ENCODE data around the gene SPDYE3.

- RRBS, result no CpG with 5 or more reads among the region's 2 CpGs
Observed at GRCh38 chr7:99729467-99729856, 5.5 kb downstream of the CYP3A7 start.

DNA sequence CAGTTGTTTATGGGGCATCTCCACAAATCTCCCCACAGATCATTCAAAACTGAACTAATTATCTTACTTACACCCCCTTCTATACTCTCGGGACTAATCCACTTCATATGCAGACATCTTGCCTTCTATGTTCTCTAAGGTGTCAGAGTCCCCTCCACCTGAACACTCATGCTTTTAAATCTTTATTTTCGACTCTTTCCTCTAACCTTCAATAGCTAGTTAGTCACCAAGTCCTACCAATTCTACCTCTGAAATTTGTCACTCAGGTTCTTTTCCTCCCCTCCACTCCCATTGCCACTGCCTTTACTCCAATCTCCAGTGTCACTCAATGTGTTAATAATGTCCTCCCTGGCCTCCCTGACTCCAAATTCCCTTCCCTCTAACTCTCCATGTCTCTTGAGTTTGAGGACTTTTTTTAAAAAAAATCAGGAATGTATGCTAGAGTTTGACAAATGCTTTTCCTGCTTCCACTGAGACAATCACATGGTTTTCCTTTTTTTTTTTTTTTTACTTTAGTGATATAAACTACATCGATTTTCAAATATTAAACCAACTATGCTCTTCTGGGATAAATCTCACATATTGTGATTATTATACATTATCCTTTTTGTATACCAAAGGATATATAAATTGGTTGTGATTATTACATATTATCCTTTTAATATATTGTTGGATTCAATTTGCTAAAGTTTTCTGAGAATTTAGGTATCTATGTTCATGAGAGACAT is 16.8 kb upstream of the OR2AE1 start:
- RRBS, result no CpG with 5 or more reads among the region's 3 CpGs

DNA sequence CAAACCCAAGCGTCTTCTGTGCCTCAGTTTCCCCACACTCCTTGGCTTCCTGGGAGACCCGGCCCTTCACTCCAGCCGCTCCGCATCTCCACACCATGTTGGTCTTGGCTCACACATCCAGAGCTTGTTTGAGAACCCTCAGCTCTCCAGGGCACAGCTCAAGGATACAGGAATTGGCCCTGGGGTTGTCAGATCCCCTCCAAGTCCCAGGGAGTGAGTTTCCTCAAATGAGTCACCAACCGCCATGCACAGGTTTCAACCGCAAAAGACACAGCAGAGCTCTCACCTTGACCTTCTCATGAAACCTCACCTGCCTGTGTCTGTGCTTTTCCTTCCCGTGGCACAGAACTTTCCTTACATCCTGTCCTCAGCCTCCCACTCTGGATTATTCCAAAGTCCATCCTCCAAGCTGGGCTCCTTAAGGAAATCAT is 20.6 kb downstream of the AZGP1 start:
- RRBS, result 83% methylated on average over 2 of the region's 7 CpGs

- RRBS, result no CpG with 5 or more reads among the region's 7 CpGs
Observed at GRCh38 chr7:100075016-100075515, 6.5 kb downstream of the ZNF3 start.

DNA sequence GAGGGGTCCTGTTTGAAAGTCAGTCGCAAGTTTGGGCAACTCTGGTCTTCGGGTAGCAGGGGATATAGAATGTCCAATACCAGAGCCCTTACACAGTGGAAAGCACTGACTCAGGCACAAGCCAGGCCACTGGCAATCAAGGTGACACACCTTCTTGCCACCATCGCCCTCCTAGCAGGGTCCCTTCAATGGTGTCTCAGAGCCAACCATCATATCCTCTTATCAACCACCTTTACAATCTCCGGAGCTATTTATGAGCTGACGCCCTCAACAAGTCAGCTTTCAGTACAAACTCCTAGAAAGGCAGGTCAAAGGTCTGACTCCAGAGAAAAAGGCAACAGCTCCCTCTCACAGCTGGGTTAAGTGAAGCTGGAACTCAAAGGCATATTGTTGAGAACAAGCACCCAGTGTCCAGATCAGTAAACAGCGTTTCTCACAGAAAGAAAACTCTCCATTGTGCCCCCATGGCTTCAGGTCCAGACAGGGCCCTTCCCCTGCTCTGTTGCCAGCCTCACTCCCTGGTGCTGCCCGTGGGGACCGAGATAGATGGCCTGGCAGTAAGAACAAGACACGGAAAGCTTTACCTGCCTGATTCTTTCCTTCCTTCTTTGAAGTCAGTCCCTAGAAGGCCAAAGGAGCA is 2.5 kb downstream of the ZNF3 start:
- RRBS, result no CpG with 5 or more reads among the region's 9 CpGs

DNA sequence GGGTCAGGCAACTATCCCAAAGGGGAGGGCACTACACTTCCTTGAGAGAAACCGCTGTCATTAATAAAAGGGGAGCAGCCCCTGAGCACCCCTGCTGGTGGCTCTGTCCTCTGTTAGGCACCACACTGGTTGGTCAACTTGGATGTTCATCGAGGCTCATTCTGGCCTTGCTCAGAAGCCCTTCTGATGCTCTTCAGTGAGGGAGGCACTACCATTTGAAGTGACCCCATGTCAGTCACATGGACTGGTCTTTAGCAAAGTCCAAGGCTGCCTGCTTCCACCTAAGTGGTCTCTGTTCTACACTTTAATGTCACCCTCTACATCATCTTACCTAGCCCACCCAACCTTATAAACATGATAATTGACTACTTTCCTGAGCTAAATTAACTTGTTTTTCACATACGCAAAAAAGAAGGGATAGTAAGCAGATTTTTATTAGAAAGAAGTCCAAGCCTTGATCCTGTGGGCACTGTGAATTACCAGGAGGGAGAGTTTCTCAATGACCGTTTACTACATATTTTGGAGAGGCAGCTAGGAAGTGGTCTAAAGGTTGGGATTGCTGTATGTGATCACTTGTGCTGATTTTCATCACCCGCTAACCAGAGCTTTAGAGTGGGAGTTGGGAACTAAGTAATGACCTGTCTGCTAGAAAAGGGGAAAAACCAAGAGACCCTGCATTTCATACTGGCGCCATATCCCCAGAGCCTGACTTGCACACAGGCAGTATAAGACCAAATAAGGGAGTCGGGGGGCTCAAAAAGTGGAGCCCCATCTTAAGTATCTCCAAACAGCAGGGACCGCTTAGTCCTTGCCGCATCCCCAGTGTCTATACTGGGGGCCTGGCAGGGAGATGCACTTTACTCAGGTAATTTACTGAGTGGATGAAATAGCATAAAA is 3.3 kb downstream of the COPS6 start:
- RRBS, result no CpG with 5 or more reads among the region's 9 CpGs

- RRBS, result 92% methylated on average over 5 of the region's 24 CpGs
Observed at GRCh38 chr7:100121990-100123114, 2.9 kb downstream of the CNPY4 start.

DNA sequence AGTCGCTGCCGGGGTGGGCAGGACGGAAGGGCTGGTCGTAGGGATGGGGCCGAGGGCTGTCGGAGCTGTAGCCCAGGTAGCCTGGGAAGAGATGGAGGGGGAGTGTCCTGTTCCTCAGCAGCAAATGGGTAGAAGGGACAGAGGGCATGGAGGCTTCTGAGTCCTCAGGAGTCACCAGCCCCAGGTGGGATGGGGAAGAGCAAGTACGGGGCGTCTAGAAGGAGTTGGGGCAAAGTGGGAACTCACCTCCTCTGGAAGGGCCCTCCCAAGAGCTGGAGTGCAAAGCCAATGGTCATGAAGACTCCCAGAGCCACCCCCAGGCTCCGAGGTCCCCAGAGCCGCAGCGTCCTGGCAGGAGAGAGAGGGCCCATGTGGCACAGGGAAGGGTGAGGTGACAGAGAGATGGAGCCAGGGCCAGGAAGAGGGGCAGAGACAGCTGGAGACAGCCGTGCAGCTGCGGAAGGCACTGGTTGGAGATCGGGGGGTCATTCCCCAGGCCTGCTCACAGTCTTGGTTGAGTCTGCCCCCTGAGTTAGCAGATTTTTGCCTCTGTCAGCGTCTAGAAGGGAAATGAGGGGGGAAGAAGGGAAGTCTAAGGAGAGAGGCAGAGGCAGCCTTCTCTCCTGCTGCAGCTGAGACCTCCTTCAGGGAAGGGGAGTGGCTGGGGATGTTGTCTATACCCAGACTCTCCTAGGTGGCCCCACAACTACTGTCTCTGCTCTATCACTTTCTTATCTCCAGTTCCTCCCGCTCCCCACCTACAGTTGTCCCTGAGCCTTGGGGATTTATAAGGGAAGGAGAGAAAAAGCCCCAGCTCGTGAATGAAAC is 1.5 kb downstream of the GAL3ST4 start:
- RRBS, result 60% methylated on average over 1 of the region's 17 CpGs

- RRBS, result no CpG with 5 or more reads among the region's 5 CpGs
Observed at GRCh38 chr7:100307548-100307798, at the start of gene SPDYE3. Gene SPDYE3 (plus strand): TSS chr7:100307702.

DNA sequence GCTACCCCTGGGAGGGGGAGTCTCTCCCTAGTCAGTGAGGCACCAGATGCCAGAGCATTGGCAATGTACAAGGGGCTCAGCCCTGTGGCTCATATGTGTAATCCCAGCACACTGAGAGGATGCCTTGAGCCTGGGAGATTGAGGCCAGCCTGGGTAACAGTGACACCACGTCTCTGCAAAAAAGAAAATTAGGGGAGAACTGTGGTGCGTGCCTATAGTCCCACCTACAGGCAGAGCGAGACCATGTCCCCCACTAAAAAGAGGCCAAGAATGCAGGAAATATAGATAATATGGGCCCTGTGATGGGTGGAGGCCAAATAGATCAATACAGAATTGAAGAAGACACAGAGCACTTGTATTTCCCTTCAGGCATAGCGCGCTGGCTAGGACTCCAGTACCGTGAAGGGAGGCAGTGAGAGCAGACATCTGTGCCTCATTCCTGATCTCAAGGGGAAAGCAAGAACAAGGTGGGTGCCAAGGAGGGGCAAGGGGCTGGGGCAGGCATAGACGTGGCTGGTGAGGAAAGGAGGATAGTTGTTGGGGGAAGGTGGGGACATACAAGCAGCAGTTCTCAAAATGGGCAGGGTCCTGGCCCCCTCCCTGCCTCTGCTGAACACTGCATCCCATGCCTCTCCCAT is 3.0 kb upstream of the PILRB start:
- RRBS, result no CpG with 5 or more reads among the region's 7 CpGs

DNA sequence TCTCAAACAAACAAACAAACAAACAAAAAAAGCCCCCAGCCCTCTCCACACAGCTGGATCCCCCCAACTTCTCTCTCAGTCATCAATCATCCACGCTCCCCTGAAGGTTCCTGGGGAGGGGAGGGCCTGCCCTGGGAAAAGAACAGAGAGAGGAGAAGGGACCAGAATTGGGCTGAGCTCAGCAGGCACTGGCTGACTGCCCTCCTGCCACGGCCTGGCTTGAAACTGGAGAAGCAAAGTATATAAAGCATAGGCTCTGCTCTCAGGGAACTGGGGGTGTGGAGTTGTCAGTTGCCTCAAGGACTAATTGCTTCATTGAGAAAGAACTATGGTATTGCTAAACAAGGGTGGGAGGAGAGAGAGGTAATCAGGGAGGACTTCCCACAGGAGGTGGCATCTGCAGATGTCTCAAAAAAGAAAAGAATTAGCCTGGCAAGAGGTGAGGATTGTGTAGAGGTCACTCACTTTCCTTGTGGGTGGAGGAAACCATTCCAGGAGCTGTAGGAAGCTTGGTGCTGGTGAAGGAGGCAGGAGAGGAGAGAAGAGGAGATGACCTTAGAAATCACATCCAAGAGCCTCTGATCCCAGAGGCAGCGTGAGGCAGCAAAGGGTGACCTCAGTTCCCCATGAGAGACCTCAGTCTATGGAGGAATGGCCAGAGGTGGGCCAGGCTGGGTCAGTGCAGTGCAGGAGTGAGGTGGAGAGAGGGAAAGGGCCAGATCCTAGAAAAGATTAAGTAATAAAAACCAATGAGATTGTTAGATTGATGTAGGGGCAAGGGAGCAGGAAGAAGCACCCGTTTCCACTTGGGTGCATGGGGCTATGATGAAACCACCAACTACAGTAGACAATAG is 2.3 kb downstream of the PILRB start:
- RRBS, result no CpG with 5 or more reads among the region's 4 CpGs

- RRBS, result no CpG with 5 or more reads among the region's 7 CpGs
Observed at GRCh38 chr7:100382441-100382843, 9.2 kb downstream of the PILRA start.

- RRBS, result no CpG with 5 or more reads among the region's 6 CpGs
Observed at GRCh38 chr7:100384554-100385230, 11.4 kb downstream of the PILRA start.

DNA sequence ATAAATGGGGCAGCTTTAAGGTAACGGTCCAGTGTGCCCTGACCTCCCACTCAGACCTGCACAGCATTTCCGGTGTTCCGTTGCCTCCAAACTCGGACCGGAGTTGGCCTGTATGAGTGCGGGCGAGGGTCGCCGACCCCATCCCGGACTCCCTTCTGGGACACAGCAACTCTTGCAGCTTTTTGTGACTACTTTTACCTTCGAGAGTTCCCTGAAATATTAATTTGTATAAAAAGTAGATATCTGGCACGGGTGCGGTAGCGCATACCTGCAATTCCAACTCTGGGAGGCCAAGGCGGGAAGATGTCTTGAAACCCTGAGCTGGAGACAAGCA is 811 bp upstream of the PPP1R35 start:
- RRBS, result 97% methylated on average over 6 of the region's 15 CpGs

- RRBS, result 5% methylated on average over 10 of the region's 39 CpGs
Observed at GRCh38 chr7:100477151-100478058, 1.6 kb downstream of the TSC22D4 start.

DNA sequence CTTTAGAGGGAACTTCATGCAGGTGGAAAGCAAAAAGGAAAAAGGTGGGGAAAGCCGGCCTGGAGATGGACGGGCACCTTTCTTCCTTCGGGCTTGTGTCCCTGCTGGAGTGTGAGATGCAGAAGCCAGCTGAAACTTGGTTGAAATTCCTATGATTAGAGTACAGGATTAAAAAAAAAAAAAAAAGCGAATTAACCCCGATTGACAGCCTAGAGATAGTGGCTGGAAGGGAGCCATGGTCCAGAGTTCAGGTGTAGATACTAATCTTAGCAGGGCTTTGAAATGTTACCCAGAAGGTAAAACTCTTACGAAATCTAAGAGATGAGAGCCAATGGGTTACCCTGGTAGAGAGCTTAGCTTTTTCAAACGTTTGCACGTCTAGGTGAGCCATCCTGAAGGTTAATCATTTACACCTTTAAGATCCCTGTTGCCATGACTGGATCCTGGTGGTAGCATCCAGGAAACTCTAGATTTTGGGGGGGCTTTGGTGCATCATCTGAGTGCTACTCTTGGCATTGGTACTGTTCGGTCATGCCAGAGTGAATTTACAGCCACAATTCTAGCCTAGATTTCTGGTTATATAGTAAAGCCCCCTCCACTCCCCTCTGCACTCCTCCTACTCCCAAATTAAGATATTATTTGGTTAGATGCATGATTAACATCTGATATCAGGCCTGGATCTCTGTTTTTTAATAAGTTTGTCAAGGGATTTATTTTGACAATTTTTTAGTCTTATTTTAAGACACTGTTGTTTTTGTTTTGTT is 1.1 kb downstream of the AGFG2 start:
- RRBS, result no CpG with 5 or more reads among the region's 9 CpGs

- RRBS, result no CpG with 5 or more reads among the region's 8 CpGs
Observed at GRCh38 chr7:100546996-100547417, 8.0 kb downstream of the AGFG2 start.

GRCh38 chr7:100563833-100564228 is 9.9 kb downstream of the SAP25 start:
- RRBS, result no CpG with 5 or more reads among the region's 9 CpGs

GRCh38 chr7:100604986-100606075 is 3.2 kb downstream of the PCOLCE start:
- RRBS, result 4% methylated on average over 25 of the region's 76 CpGs

DNA sequence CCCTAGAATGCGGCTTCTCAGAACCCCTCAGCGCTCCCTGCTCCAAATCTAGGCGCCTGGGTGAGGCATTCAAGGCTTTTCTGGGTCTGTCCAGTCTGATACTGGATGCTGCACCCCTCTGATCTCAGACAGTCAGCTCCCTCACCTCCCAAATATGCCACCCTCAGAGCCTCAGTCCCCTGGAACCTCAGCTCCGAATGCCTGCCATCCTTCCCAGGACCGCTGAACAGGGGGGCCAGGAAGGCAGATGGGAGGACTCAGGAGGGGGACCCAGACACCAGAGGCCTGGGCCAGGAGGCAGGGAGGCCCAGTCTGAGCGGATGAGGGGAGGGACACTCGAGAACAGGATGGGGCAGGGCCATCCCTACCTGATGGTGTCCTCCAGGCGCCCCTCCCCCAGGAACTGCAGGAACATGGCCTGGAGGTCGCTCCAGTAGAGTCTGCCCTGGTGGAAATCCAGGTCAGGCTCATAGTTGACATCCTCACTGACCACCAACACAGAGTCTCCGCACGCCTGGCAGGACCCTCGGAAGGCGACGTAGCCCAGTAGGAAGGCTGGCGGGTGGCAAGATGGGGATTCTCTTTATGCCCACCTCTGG is 935 bp downstream of the TFR2 start:
- RRBS, result no CpG with 5 or more reads among the region's 15 CpGs

Data from retinal pigment epithelial cell (primary cell).